Pericardium fibroblast (primary cell): ENCODE data around the genes GINS2, C16orf74 and FOXF1.

DNA sequence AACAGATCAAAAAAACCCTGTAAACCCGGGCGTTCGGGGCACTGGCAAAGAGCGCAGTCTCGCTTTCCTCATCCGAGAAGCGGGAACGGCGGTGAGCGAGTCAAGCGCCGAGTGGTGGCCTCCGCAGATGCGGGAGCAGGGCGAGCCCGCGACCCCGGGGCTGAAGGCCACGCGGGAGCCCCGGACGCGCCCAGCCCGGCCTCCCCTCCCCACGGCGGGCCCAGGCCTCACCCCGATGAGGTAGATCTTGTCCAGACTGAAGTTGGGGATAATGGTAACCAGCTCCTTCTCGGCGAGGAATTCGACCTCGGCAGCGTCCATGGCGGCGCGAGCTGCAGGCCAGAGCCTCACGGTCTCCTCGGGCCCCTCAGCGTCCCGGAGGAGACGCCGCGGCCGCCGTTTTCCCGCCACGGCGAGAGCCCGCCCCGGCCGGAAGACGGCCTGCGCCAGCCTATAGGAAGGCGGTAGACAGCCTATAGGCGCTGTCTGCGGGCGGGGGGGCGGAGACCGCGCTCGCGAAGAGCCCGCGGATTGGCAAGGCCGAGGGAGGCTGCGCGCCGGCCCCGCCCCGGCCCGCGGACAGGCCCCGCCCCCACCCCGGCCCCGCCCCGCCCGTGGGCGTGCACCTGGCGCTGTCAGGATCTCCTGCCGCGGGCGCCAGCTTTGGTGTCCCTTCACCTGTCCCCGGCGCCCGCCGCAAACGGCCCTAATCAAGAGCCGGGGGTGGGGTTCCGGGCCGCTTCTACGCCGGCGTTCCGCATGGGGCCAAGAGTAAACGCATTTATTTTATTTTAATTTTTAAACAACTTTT is at the start of gene GINS2:
Gene GINS2 (minus strand): TSS at position 377 of the 811 bp plus-strand sequence.
- RAMPAGE, long total RNA: start-site peak on the minus strand centred at position 405 of the sequence, 57 bp wide, 32 and 45 reads in 2 replicates

GRCh38 chr16:85735002-85735827 is 15.7 kb downstream of the C16orf74 start:
- RAMPAGE, long total RNA: no peak

GRCh38 chr16:85750784-85751550 is at the start of gene C16orf74:
Gene C16orf74, minus strand, starts transcription at chr16:85751096.
- RAMPAGE, long total RNA: no peak

DNA sequence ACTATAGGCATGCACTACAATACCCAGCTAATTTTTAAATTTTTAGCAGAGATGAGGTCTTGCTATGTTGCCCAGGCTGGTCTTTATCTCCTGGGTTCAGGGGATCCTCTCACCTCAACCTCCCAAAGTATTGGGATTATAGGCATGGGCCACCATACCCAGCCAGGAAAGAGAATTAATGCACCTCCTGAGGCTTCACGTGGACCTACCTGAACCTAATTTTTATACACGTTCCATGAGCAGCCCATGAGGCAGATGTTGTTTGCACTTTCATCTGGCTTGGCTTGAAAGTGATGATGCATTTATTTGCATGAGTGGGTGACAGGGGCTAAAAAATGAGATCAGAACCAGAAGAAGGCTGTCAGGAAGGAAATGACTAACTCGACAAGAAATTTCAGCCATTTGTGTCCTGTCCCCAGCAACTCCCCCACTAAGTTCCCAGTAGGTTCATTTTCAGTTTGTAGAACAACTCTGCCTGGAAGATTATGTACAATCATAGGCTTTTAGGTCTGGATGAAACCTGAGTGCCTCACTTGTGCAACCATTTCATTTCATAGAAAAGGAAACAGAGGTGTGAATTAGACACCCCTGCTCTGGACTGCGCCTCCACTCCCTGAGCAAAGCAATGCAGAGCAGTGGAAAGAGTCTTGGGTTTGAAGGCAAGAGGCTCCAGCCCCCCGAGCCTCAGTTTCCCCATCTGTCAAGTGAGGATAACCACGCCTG is 10.2 kb upstream of the IRF8 start:
- RAMPAGE, long total RNA: no peak

DNA sequence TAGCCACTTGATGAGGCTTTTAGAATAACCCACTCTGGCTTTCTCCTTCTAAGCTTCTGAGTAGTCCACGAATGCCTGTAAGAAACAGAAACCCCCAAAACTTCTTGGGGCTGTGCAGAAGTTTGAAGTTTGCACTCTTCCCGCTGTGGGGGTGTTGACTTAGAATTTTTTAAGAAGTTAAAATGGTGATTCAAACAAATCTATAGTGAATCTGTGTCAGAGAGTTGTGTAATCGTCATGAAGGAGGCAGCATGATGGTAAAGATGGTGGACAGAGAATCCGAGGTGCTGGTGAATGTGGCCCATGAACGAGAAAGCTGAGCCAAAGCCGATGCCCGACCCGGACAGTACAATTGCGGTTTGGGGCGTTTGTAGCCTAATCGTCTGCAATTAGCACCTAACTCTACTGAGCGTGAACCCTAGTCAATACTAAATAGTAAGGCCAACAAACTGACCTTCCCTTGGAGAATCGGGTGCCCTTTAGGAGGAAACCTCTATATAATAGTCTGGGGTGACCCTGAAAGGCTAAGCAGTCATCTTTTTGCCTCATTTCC is 11.0 kb downstream of the IRF8 start:
- RAMPAGE, long total RNA: no peak

DNA sequence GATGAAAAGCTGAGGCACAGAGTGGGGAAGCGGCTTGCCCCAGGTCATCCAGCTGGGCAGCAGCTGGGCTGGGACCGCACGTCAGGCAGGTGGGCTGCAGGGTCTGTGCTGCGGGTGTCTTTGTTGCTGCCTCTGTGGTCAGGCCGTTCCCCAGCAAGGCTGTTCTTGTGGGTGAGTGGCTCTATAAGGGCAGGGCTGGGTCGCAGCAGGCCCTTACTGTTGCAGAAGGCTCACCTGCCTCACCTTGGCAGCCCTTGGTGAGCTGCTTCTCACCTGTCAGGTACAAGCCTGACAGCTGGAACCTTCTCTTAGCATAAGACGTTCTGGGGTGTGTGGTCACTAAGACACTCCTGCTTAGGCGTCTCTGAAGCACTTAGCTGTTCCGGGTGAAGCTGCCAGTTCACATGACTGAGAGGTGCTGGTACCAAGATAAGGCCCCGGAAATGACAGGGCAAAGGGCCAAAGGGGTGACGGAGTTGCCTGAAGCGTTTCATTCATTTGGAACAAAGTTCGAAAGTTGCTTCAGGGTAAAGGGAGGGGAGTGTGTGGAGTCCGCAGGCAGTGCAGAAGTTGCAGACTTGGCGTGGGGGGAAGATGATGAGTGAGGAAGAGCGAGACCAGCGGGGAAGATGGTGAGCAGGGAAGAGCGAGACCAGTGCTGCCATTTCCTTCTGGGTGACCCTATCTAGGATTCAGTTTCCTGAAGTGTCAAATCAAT is 17.4 kb downstream of the IRF8 start:
- RAMPAGE, long total RNA: no peak

- RAMPAGE, long total RNA: no peak
These were observed 76.0 kb downstream of the IRF8 start for GRCh38 chr16:85974668-85975712.

DNA sequence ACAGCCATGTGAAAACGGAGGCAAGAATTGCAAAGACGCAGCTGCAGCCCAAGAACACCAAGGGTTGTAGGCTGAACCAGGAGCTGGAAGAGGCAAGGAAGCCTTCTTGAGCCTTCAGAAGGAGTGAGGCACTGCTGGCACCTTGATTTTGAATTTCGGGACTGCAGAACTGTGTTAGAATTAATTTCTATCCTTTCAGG is 243.3 kb downstream of the IRF8 start:
- RAMPAGE, long total RNA: no peak

GRCh38 chr16:86199224-86199623 is 300.3 kb downstream of the IRF8 start:
- RAMPAGE, long total RNA: no peak

DNA sequence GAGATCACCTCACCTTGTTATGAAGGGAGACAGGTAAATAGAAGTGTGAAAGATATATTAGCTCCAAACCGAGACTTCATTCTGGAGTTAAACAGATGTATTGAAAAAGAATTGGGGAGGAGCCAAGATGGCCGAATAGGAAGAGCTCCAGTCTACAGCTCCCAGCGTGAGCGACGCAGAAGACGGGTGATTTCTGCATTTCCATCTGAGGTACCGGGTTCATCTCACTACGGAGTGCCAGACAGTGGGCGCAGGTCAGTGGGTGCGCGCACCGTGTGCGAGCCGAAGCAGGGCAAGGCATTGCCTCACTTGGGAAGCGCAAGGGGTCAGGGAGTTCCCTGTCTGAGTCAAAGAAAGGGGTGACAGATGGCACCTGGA is 248.3 kb upstream of the FOXF1 start:
- RAMPAGE, long total RNA: no peak

DNA sequence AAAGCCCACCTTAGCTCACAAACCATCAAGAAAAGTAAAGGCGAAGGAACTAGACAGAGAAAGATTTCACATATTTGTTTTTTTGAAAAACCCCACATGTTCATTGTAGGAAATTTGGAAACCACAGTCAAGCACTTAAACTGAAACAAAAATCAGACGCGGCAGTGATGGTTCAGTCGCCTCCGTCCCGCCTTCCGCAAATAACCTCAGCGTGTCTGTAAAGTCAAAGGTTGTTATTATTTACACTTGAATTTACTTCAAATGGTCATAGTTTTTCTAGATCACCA is 144.5 kb upstream of the FOXF1 start:
- RAMPAGE, long total RNA: no peak

- RAMPAGE, long total RNA: no peak
These were observed 15.9 kb upstream of the FOXF1 start for GRCh38 chr16:86494513-86494781.

- RAMPAGE, long total RNA: no peak
These were observed 14.6 kb upstream of the FOXF1 start for GRCh38 chr16:86495627-86496285.

- RAMPAGE, long total RNA: no peak
These were observed 1.4 kb upstream of the FOXF1 start for GRCh38 chr16:86508962-86509356.

- RAMPAGE, long total RNA: no peak
These were observed at the start of gene FOXF1 for GRCh38 chr16:86510322-86511097. Gene FOXF1, plus strand, starts transcription at chr16:86510527.

DNA sequence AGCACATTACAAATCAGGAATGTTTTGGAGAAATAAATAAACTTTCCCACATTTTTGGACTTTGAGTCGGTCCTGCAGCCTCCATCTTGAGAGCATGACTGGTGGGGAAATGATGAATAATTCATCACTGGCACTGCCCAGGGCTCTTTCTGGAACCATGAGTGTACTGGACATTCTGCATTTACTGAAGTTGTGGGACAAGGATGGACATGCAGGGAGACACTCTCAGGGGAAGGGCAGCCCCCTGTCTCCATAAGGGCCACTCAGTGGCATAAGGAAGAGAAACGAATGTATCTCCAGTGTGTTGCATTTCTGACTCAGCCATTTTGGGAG is 8.0 kb downstream of the FOXL1 start:
- RAMPAGE, long total RNA: no peak

- RAMPAGE, long total RNA: no peak
These were observed 353.0 kb downstream of the FOXL1 start for GRCh38 chr16:86931015-86932026.

DNA sequence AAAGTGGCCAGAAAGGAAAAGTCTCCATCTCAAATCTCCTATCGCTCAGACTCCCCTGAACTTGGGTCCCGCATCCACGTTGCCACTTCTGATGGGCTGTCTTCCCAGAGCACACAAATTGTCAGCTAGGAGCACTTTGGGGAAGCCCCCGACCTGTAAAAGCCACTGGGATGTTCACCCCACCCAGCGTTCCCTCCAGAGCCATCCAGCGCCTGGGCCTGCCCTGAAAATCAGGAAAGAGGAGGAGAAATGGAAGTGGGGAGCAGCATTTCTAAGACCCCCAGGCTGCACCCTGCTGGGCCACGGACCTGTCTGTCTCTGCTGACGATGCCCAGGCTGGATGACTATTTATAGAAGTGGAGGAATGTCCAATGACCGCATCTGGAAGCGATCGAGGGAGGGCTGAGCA is 332.4 kb downstream of the C16orf95 start:
- RAMPAGE, long total RNA: no peak

- RAMPAGE, long total RNA: no peak
These were observed 190.2 kb downstream of the C16orf95 start for GRCh38 chr16:87126990-87127440.

DNA sequence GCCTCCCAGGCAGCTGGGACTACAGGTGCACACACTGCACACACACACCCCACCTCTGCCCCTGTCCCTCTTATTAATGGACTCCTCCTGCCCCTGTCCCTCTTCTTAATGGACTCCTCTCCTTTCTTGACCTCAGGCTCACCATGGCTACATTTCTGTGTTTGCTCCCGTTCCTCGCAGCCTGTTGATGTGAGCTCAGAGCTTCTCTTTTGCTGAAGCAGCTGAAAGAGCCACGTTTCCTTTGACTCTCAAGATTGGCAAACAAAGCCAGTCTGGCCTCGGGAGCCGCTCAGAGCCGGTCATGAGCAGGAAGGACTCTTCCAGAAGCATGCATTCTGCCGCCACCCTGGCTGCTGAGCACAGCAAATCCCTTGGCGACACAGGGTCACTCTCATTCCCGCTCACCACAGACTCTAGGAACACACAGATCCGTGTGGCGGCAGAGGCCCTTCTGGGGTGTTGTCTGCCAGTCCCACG is 157.1 kb downstream of the C16orf95 start:
- RAMPAGE, long total RNA: no peak